Suprapubic skin (tissue), 4 donors: ENCODE measurements around the gene MAP1LC3C.

GRCh38 chr1:235876455-235876917, 9.8 kb upstream of the LYST start:
- PRO-cap = no peak
- RAMPAGE, long total RNA, 4 experiments = no peak in any of the 4 experiments

GRCh38 chr1:235893933-235894349, 27.2 kb upstream of the LYST start:
- PRO-cap = no peak
- RAMPAGE, long total RNA, 4 experiments = no peak in any of the 4 experiments

DNA sequence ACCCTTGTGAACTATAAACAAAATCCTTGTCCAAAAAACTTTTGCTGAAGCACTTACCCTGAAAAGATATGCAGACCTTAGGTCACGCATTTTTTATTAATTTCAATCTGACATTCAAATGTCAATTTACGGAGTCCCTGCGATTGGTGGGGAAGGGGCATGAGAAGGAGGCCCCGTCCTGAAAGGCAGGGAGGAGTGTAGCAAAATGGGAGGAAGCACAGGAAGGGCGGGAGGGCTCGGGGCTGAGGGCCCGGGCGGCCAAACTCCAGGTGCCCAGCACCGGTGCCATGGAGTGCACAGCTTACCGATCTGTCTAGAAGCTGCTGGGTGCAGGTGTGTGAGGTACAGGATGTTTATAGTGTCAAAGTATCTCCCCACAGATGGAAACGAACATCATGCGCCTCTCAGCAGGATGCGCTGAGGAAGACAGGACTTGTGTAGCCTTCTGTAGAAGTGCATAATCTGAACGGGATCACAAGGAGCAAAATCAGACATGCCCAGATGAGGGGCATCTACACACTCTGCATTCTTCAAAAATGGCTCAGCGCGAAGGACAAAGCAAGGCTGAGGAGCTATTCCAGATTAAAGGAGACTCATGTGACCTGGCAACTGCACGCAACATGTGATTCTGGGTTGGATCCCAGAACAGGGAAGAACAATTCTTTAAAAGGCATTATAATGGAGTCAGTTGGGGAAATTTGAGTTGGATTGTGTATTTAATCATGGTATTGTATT, 68.9 kb upstream of the LYST start:
- PRO-cap = no peak
- RAMPAGE, long total RNA, 4 experiments = no peak in any of the 4 experiments

GRCh38 chr1:235938535-235939266, 72.0 kb upstream of the LYST start:
- PRO-cap = no peak
- RAMPAGE, long total RNA, 4 experiments = no peak in any of the 4 experiments

- PRO-cap = no peak
- RAMPAGE, long total RNA, 4 experiments = no peak in any of the 4 experiments
Observed at GRCh38 chr1:235983742-235984722, 80.9 kb downstream of the NID1 start.

GRCh38 chr1:236015874-236016670, 48.8 kb downstream of the NID1 start:
- PRO-cap = no peak
- RAMPAGE, long total RNA, 4 experiments = no peak in any of the 4 experiments

GRCh38 chr1:236090828-236091174, 25.9 kb upstream of the NID1 start:
- PRO-cap = no peak
- RAMPAGE, long total RNA, 4 experiments = no peak in any of the 4 experiments

GRCh38 chr1:236416305-236416740, 22.2 kb downstream of the EDARADD start:
- PRO-cap = no peak
- RAMPAGE, long total RNA, 4 experiments = no peak in any of the 4 experiments

DNA sequence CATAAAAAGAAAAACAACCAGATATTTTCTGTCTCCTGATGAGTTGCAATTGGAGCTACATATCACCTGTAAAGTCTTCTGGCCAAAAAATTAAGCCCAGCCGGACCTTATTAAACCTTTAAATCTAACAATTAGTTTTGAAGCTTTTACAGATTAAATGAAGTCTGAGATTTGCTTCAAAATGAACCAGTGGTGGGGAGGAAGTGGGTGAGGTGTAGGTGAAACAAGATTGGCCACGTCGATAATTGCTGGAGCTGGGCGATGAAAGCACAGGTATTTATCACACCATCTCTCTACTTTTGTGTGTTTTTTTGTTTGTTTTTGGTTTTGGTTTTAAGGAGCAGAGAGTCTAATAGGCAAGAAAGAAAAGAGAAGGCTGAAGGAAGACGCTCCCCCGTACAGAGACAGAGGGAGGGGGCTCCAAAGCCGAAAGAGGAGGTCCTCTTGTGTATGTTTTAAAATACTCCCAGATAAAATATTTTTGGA, 6.9 kb upstream of the LGALS8 start:
- PRO-cap = no peak
- RAMPAGE, long total RNA, 4 experiments = no peak in any of the 4 experiments

DNA sequence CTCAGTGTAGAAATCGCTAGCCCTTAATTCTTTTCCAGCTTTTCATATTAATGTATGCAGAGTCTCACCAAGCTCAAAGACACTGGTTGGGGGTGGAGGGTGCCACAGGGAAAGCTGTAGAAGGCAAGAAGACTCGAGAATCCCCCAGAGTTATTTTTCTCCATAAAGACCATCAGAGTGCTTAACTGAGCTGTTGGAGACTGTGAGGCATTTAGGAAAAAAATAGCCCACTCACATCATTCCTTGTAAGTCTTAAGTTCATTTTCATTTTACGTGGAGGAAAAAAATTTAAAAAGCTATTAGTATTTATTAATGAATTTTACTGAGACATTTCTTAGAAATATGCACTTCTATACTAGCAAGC, 25.7 kb downstream of the LGALS8 start:
- PRO-cap = no peak
- RAMPAGE, long total RNA, 4 experiments = no peak in any of the 4 experiments

DNA sequence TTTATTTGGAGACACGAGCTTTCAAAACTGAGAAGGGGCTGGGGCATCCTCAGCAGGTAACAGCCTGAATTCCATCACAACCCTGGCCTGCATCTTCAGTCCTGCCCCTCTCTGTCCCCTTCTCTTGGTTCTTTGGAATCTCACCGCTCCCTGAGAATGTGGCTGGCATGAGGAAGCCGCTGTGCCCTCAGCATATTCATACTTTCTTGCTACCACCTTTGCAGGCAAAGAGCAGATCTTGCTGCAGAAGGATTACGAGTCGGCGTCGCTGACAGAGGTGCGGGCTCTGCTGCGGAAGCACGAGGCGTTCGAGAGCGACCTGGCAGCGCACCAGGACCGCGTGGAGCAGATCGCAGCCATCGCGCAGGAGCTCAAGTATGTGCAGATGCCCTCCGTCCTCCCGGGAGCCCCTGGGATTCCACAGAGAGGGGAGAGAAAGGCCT, 50.7 kb upstream of the MTR start:
- PRO-cap = no peak
- RAMPAGE, long total RNA, 4 experiments = no peak in any of the 4 experiments

- PRO-cap = no peak
- RAMPAGE, long total RNA, 4 experiments = no peak in any of the 4 experiments
Observed at GRCh38 chr1:237146101-237146738, 104.2 kb downstream of the RYR2 start.

- PRO-cap = no peak
- RAMPAGE, long total RNA, 4 experiments = no peak in any of the 4 experiments
Observed at GRCh38 chr1:237940646-237940984, 49.9 kb upstream of the ZP4 start.

GRCh38 chr1:238647746-238648585, 738.4 kb upstream of the CHRM3 start:
- PRO-cap = no peak
- RAMPAGE, long total RNA, 4 experiments = no peak in any of the 4 experiments

DNA sequence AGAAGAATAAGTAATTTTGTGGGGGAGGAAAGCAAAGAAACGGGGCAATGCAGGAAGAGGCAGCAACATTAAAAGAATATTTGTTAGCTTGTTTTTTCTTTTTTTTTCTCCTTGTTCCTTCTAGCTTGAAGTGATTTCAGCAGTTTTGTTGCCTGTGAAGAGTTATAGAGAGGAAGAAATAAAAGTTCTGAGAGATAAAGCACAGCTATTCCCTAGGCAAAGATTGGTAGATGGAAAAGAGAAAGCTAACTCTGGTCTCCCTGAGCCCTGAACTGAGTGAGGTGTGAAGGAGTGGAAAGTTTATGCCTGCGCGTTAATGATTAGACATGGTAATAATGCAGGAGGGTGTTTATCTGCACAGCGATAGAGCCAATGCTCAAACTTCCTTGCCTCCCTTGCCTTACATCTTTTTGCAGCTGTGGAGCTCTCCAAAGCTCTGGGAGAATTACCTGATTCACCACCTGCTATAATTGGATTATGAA, 32.9 kb upstream of the CHRM3 start:
- PRO-cap = no peak
- RAMPAGE, long total RNA, 4 experiments = no peak in any of the 4 experiments

GRCh38 chr1:240576166-240576752, 35.7 kb downstream of the GREM2 start:
- PRO-cap = unidirectional peak, minus-strand start at chr1:240576315
- RAMPAGE, long total RNA, 4 experiments = no peak in any of the 4 experiments

DNA sequence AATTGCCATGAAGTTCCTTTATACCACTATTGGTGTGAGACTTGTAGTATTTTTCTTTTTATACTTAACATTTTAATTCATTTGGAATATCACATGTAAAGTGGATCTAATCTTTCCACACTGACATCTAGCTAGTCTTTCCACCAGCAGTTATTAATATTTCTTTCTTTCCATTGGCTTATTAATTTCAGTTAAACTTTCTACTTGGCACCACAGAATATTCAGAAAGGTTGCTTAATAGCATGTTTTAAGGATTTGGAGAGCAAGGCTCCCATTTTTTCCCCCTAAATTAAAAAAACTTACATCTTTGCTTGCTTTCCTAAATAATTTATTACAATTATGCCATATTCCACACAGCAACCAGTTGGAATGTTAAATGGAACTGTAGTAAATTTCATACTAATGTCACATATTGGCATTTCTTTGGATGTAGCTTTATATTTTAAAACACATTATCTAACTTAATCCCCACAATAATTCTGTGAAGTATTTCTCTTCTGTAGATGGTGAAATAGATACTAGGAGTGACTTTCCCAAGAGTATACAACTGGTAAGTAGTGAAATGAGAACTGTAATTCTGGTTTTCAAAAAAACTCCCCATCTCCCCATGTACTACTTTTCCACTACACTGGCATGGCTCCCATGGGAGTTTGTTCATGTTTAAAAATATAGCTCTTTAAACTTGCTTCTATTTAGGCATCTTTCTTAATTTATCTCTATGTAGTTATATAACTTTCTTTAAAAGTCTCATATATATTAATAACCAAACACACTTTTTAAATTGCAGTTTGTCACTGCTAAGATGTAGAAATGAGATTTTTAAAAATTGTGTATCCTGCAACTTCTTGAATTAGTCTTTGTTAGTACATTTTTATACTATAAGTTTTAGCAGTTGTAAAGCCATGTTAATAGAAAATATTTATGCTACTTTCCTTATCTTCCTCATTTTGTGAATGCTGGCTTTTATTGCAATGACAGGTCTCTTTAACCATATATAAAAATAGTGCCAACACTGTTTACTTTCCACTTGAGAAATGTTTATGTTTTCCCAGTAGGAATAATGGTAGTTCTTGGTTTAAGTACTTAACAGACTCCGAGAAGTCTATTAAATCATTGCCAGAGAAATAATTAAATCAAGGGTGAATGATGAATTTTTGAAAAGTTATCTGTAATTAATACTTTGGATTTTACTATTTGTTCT, 10.1 kb downstream of the CHML start:
- PRO-cap = no peak
- RAMPAGE, long total RNA, 4 experiments = no peak in any of the 4 experiments

DNA sequence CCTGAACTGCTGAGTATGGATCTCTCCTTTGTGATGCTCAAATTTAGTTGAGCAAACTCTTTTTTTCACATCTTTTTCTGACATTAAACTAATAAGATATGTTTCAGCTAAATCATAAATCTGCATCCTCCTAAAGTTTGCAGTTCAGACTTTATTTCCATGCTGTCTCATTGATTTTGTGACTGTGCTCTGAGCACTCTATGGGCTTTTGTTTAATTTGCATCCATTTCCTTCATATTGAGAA, 56.9 kb downstream of the WDR64 start:
- PRO-cap = no peak
- RAMPAGE, long total RNA, 4 experiments = no peak in any of the 4 experiments

DNA sequence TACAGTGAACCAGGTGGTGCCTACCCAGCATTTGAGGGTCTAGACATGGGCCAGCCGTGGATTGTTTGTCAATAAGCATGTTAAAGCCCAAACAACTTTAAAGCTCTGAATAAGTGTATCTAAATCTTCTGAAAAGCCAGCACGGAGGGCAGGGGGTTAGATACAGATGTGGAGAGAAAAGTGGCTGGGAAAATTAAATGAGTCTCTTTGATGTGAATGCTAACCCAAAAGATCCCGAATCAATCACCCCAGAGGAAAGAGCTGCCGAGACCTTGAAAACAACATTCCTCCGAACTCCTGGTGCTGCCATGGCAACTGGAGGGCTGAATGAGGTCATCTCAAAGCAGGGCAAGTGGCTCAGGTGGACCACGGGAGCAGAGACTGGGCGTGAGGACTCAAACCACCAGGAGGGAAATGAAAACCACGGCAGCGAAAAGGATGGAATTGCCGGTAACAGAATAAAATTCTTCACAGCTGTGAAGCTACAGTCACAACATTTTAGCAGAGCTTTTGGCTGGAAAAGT, 23.5 kb upstream of the BECN2 start:
- PRO-cap = no peak
- RAMPAGE, long total RNA, 4 experiments = no peak in any of the 4 experiments

- PRO-cap = no peak
- RAMPAGE, long total RNA, 4 experiments = no peak in any of the 4 experiments
Observed at GRCh38 chr1:241998921-241999578, at the start of gene MAP1LC3C. Gene MAP1LC3C, minus strand, starts transcription at chr1:241999098.